Cerebral cortex (tissue), 2 donors: ENCODE results near the gene PIGZ.

- PRO-cap, 2 experiments: peak in 1 of 2 experiments; most common plus-strand start chr3:196968924 (in 1); most common minus-strand start chr3:196968833 (in 1)
These were observed at the start of gene PIGZ for GRCh38 chr3:196968485-196969223. PIGZ (minus strand) TSS chr3:196968833.

DNA sequence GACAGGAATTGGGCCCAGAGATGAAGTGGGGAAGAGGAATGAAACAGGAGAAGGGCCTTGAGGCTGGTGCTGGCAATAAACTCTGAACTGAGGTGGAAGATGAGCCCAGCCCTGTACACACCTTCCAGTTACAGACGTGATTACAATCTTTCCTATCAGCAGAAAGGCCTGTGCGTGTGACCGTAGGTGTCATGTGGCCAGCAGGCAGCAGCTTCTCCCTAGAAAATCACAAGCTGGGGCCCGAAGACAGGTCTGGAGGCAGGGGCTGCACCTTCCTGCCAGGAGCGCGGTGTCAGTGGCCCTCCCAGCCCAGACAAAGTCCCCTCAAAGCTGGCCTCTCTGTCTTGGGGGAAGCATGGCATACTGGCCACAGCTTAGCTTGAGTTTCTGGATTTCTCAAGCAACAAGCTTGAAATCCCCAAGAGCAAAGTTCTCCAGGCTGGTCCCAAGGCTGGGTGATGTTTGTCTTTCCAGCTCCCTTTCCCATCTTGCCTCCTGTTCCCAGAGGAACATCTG lies 16.7 kb upstream of the PIGZ start:
- PRO-cap, 2 experiments: no peak in any of the 2 experiments

GRCh38 chr3:197183395-197184295 lies 114.8 kb downstream of the DLG1 start:
- PRO-cap, 2 experiments: peak in 1 of 2 experiments; most common plus-strand start chr3:197183831 (in 1); most common minus-strand start chr3:197183686 (in 1)

DNA sequence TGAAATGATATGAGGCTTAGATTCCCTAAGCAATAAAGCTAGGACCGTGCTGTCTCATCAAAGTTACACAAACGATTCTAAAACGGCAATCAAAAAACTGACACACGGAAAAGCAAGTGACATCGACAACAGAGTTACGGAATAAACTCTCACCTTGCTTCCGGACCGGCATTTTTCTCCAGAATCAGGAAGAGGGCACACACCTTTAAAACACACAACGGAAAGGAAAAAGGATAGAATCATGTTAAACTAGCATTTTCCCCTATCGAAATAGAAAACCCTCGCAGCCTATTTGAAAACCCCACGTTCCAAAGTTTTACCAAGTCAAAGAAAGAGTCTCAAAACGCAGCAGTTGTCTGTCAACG lies 1.4 kb downstream of the DLG1 start:
- PRO-cap, 2 experiments: peak in 1 of 2 experiments; most common plus-strand start position 171 of the sequence (in 1)

GRCh38 chr3:197309355-197310468 lies 11.3 kb upstream of the DLG1 start:
- PRO-cap, 2 experiments: no peak in any of the 2 experiments

DNA sequence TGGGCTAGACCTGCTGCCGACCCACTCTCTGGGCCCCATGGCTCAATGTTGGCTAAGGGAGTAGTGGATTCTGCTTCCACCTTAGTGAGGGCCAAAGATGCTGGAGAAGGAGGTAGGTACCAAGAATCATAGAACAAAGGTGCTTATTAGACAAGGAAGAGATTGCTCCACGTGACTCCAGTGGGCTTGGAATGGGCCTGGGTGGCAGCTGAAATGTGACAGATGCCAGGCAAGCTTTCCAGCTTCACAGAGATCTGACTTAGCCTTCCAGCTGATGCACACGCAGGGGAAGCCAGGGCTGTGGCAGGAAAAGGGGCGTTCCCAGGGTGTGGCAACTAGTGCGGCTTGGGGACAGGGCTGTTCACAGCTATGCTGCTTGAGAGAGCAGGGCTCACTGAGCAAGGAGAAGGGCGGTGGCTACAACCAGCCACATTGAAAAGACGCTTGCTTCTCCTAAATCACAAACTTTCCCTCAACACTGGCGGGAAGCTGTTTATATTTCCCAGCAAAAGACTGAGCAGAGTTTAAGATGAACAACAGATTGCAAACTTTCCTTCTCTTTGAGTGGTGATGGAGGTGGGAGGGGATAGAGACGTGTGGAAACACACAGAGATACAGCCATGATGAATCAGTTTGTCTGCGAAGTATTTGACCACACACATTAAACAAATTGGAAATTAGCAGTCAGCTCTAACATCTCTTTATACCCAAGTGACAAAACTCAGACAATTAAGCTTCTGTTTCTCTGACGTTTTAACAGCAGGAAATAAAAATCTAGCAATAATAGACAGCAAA lies 127.6 kb downstream of the BDH1 start:
- PRO-cap, 2 experiments: no peak in any of the 2 experiments

GRCh38 chr3:197478513-197479454 lies 77.0 kb downstream of the BDH1 start:
- PRO-cap, 2 experiments: no peak in any of the 2 experiments

- PRO-cap, 2 experiments: no peak in any of the 2 experiments
These were observed 48.4 kb upstream of the BDH1 start for GRCh38 chr3:197604107-197604665.

DNA sequence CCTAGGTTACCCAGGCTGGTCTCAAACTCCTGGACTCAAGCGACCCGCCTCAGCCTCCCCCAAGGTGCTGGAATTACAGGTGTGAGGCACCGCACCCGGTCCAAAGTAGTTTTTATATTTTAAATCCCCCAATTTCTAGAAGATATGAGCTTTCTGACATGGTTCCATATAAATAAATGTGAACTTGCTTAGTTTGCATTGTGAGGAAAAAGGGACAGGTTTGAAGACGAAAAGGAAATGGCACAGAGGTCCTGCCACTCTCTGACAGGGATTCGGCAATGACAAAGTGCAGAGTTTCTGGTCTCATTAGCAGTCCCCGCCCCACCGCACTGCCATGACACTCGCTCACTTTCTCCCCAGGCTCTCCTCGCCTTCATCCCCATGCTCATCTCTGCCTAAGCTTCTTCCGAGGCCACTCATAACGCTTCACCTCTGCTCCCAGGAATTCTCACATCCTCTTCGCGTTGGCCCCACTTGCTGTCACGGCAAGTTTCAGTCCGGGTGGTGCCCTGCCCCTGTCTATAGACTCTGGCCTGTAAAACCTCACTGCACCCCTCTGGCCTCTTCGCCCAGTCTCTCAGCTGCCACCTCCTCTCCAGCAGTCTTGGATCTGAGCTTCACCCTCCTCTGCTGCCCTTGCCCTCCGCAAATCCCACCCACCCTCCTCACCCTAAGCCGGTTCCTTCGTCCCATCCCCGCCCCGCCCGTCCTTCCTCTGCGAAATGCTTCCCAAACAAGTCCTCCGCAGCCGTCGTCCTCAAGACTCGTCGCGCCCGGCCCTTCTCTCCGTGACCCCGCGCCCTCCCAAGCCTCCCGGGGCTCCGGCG lies 702 bp downstream of the RUBCN start:
- PRO-cap, 2 experiments: no peak in any of the 2 experiments

GRCh38 chr3:197748677-197749044 lies 1.0 kb upstream of the FYTTD1 start:
- PRO-cap, 2 experiments: peak in 1 of 2 experiments; most common plus-strand start chr3:197748874 (in 1)

- PRO-cap, 2 experiments: no peak in any of the 2 experiments
These were observed 2.3 kb downstream of the LRCH3 start for GRCh38 chr3:197793344-197793751.

GRCh38 chr3:197858521-197859229 lies 67.6 kb downstream of the LRCH3 start:
- PRO-cap, 2 experiments: no peak in any of the 2 experiments

GRCh38 chr3:198080523-198081571 lies 120.8 kb downstream of the LMLN start:
- PRO-cap, 2 experiments: peak in 1 of 2 experiments; most common plus-strand start chr3:198080834 (in 1); most common minus-strand start chr3:198080730 (in 1)

DNA sequence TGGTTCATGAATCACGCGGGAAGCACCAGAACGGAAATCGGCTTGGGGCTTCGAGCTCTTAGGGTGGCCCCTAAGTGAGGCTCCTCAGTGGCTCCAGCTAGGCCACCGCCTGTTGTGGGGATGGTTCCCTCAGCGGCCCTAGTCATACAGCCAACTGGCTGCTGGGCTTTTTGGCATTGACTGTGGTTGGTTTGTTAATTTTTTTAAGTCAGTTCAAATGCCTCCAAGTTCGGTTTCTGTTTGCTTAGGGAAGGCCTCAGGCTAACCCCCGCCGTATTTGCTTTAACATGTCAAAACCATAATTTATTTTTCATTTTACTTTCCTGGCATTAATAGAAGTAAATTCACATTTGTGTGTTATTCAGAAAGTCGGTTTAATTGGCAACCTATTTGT lies 198.1 kb downstream of the LMLN start:
- PRO-cap, 2 experiments: no peak in any of the 2 experiments